Jurkat, Clone E6-1 (cell line): ENCODE data around the genes MYO15B and EXOC7.

- RRBS = 50% methylated on average over 52 of the region's 98 CpGs
Observed at GRCh38 chr17:75587557-75588718, at the start of gene MYO15B. Gene MYO15B (plus strand): TSS chr17:75587800.

DNA sequence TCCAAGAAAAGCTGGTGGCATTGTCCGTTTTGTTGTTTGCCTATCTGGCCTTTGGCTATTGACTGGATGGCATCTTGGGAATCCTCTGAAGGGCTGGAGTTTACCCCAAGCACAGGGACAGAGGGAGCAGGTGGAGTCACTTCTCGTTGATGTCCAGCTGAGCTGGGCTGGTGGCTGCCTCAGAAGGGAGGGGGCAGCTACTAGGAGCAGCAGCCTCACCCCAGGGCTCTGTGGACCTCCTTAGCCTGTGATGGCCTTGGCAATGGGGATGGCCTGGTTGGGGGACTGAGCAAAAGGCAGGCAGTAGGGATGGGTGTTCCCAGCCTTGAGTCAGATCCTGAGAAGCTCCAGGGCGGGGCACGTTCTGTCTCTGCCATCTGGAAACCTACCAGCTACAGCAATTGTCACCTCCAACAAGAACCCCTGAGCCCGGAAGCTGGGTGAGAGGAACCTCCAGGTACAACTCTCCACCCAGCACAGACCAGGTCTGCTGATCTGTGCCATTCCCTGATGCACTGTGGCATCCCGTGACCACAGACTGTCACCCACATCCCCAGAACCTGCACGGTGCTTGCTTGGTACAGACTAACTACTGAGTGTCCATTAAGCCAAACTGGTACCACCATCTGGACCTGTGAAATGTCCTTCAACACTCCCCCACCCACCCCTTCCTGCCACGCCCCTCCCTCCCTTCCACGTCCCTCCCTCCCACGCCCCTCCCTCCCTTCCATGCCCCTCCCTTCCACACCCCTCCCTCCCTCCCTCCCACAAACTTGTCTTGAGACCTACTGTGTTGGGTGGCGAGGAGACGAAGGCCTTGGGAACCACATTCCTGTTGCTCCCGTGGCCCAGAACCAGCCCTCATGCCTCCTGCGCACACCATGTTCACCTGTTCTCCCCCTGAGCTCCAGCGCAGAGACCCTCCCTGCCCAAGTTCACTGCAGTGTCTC is 16.5 kb downstream of the MYO15B start:
- RRBS = no CpG with 5 or more reads among the region's 15 CpGs

GRCh38 chr17:75630427-75631426 is 2.5 kb upstream of the SMIM5 start:
- RRBS = no CpG with 5 or more reads among the region's 31 CpGs

DNA sequence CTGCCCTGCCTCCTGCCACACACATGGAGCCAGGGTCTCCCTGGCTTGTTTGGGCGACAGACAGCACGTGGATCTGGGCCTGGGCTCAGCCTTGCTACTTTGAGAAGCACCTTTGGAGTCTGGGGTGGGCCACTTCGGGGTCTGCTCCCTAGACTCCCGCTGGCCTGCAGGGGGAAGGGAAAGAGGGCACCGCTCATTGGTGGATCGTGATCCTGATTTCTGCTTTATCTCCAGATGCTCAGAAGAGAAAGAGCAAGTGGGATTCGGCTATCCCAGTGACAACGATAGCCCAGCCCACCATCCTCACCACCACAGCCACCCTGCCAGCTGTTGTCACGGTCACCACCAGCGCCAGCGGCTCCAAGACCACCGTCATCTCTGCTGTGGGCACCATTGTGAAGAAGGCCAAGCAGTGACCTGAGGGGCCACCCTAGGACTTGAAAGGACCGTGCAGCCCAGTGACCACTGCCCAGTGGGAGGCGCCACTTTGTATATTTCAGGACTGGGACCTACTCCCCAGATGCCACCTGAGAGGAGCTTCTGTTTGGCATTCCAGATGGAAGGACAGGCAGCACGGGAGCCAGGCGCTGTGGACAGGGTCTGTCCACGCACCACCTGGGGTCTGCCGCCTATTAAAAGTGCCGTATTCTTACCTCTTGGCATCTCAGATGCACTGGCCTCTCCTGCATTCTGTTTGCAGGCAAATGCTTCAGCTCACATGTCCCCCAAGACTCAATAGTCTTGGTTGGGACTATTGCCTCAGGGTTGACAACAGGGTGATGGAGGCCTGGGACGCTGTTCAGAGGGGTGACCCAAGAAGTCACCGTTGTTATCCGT is 14.9 kb upstream of the ITGB4 start:
- RRBS = no CpG with 5 or more reads among the region's 22 CpGs

- RRBS = 73% methylated on average over 5 of the region's 34 CpGs
Observed at GRCh38 chr17:75742173-75742957, 21.1 kb downstream of the ITGB4 start.

- RRBS = no CpG with 5 or more reads among the region's 14 CpGs
Observed at GRCh38 chr17:75764037-75764573, 887 bp downstream of the GALK1 start.

GRCh38 chr17:75782864-75783793 is 1.5 kb upstream of the UNK start:
- RRBS = no CpG with 5 or more reads among the region's 8 CpGs

DNA sequence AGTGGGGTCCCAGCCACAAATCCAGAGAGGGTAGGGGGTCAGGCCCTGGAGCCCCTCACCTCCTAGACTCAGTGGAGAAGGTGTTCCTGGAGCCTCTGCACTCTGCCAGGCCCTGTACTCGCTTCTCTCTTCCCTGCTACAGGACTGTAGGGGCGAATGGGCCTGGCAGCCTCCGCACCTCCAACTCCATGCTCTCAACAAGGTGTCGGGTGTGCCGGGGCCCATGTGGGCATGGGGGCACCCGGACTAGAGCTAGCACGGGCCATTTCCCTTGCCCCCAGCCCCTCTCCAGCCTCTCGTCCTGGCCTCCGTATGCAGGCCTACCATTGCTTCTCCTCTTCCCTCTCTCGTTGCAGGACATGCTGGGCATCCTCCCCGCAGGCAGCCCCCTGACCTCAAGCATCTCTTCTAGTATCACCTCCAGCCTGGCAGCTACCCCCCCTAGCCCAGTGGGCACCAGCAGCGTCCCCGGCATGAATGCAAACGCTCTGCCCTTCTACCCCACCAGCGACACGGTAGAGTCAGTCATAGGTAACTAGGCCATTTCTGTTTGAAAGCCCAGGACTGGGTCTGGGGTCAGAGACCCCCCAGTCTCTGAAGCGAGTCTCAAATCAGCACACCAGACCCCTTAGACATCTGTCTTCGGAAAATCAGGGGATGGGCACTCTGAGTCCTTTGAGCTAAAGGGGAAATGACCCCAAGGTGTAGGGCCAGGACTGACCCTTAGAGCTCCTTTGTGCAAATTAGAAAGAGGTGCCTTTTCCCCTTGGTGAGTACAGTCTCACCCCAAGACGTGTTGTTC is 25.7 kb downstream of the UNC13D start:
- RRBS = no CpG with 5 or more reads among the region's 19 CpGs

GRCh38 chr17:75822921-75823563 is 21.2 kb downstream of the UNC13D start:
- RRBS = no CpG with 5 or more reads among the region's 21 CpGs

- RRBS = no CpG with 5 or more reads among the region's 26 CpGs
Observed at GRCh38 chr17:75832763-75833819, 11.1 kb downstream of the UNC13D start.

DNA sequence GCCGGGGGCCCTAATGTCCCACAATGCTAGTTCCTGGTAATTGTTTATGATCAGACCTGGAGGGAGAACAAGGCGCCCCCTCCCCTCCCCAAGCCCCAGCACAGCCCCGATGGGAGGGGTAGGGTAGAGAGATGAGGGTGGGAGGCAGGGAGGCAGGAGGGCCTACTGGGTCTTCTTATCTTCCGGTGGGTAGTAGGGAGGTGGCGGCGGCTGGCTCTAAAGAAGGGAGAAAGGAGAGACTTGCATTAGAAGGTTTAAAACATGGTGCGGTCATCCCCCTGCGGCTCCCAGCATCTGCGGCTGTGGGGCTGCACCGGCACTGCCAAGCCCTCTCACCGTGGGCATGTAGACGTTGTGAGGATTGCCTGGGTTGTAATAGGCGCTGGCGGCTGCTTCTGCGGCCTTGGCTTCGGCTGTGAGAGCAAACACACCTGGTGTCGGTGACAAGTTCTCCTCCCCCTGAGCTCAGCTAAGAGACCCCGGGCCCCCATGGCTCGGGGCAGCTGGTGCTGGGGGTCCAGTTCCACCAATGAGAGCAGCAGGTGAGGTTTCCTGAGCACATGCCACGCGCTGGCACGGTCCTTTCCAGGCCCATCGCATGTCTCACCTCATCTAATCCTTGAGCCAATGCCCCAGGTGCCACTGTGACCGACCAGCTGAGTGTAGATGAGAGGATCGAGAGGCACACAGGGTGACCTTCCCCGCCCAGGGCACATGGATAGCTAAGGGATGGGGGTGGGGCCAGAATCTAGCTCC is 2.5 kb upstream of the UNC13D start:
- RRBS = no CpG with 5 or more reads among the region's 26 CpGs

- RRBS = 1% methylated on average over 28 of the region's 66 CpGs
Observed at GRCh38 chr17:75855623-75856793, 873 bp upstream of the WBP2 start.

DNA sequence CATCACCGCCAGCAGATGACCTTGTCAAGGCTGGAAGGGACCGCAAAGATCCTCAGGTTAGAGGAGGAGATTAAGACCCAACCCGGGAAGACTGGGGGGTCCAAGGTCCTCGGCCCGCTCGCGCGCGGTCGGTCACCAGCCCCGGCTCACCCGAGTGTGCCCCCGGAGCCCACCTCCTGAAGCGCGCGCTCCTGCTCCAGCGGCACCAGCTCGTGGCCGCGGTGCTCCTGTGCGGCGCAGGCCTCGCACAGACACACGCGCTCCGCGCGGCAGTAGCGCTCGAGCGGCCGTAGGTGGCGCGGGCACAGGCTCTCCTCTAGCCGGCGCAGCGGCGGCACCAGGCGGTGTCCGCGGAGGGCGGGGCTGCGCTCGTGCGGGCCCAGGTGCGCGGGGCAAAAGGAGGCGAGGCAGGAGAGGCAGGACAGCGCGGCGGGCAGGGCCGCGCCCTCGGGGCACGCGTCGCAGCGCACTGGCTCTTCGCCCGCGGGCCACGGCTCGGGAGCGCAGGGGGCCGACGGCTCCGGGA is 617 bp downstream of the TRIM47 start:
- RRBS = 71% methylated on average over 10 of the region's 67 CpGs

- RRBS = no CpG with 5 or more reads among the region's 6 CpGs
Observed at GRCh38 chr17:75941452-75941754, 561 bp upstream of the FBF1 start.

DNA sequence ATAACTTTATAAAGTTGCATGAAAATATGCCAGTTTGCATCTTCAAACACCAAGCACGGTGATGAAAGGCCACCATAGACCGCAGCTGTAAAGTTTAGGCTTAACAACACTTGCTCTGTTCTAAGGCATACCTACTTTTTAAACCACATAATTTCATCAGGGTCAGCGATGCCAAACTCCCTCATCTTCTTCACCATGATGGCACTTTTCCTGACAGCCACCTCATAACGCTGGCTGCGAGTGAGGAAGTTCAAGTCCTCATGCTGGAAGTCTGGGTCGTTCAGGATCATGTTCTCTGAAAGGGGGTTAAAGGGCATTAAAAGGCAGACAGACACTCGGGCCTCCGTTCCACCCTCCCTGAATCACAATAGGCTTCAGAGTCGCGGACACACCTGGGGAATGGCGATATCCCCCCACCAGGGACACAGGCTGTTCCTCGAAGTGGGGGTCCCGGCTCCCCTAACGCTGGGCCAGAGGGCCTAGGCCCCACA is 522 bp downstream of the ACOX1 start:
- RRBS = no CpG with 5 or more reads among the region's 14 CpGs

- RRBS = 3% methylated on average over 5 of the region's 19 CpGs
Observed at GRCh38 chr17:75979713-75980127, 680 bp downstream of the TEN1 start.

GRCh38 chr17:76026170-76026369 is 1.0 kb downstream of the EVPL start:
- RRBS = no CpG with 5 or more reads among the region's 8 CpGs

- RRBS = no CpG with 5 or more reads among the region's 14 CpGs
Observed at GRCh38 chr17:76091527-76091929, 12.1 kb downstream of the EXOC7 start.

DNA sequence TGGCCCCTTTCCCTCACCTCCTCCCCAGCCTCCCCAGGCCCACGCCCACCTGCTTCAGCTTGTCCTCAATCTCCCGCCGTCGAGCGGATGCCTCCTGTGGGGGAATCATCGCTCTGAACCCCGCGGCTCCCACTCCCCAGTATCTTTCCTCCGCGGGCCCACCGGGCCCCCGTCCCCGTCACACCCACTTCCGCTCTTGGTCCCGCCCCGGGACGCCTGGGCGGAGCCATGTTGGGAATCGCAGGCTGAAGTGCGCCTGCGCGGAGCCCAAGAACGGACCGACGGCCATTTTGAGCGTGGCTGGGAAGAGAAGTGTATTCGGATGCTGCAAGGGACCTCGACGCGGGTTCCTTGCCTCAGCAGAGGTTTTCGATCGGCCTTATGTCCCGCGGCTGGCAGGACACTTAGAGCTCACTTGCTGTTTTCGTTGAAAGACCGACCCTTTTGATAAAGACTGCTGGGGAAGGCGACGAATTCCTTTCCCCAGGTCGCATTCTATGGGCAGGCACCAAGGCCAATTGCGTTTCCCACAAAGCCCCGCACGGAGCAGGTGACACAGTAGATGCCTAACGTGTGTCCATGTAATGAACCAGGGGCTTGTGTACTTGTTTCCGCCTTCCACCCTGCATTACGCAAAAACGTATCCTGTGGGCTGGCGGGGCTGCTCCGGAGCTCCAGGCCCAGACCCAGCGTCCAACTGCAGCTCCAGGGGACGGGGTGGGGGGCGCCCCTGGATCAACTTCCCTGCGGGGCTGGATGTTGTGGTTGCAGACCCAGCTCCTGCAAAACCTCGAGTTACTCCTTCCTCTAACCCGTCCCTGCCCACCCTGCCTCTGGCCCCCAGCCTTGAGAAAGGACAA is at the start of gene EXOC7:
TSS of gene EXOC7 (minus strand) at position 204 of the 860 bp plus-strand sequence.
- RRBS = 4% methylated on average over 6 of the region's 54 CpGs

GRCh38 chr17:76145004-76146031 is 4.3 kb upstream of the FOXJ1 start:
- RRBS = no CpG with 5 or more reads among the region's 27 CpGs